Aortic smooth muscle cell (primary cell): Measurements from ENCODE around the genes CDKL3, UBE2B and CATSPER3.

GRCh38 chr5:132828481-132829640 is 1.6 kb downstream of the SHROOM1 start:
- RRBS = no CpG with 5 or more reads among the region's 10 CpGs

DNA sequence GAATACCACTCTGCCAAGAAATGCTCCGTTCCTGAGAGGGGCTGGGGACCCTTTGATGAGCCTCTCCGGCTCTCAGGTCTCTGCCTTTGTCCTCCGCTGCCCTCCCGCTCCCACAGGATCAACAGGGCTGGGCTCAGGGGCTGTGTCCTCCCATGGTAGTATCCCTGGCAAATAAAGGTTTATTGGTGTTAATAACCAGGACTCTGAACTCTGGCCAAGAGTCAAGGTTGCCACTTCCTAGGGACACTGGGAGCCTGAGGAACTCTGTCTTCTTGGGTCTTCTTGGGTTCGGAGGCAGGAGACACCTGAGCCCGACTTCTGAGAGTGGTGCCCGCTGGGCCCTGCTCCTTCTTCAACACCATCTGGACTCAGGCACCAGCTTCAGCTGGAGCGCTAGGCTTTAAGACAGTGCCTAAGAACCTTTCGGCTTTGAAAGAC is 1.0 kb upstream of the SHROOM1 start:
- RRBS = no CpG with 5 or more reads among the region's 9 CpGs

- RRBS = no CpG with 5 or more reads among the region's 6 CpGs
Measured at GRCh38 chr5:132877358-132878482, 4.3 kb downstream of the LEAP2 start.

- RRBS = no CpG with 5 or more reads among the region's 5 CpGs
Measured at GRCh38 chr5:132892954-132893325, 19.5 kb downstream of the LEAP2 start.

- RRBS = no CpG with 5 or more reads among the region's 1 CpG
Measured at GRCh38 chr5:133407129-133407475, 205.2 kb downstream of the FSTL4 start.

DNA sequence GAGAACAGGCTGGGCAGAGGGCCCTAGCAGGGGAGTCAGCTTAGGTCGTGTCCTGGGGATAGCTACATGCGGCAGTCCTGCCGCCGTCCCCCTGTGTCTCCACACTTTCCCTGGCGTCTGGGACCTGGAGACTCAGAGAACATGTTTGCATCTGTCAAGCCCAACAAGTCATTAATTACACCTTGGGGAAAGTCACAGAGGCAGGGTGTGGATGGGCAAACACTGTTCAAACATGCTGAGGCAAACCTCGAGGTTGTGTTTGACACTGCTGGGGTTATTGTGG is 123.6 kb downstream of the C5orf15 start:
- RRBS = no CpG with 5 or more reads among the region's 6 CpGs

DNA sequence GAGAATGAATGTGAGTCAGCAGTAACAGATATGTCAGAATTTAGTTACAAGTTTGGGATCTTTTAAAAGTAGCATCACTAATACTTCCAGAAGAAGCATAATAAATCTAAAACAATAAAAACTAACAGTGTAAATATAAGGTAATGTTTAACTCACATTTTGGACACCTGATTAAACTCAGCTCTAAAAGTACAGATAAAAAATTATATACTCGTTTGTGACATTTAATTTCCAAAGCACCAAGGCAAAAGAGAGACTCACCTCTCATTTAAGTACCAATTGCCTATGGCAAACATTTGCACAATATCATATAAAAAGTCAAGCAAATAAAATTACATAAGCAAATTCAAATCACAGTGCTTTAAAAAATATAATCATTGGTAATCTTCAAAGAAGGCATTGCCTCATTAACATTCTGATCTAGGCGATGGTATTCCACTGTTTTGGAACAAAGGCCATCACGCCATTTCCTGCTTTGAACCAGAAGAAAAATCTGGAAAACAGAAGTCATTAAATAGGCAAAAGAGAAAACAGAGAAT is 11.9 kb downstream of the C5orf15 start:
- RRBS = no CpG with 5 or more reads among the region's 3 CpGs

DNA sequence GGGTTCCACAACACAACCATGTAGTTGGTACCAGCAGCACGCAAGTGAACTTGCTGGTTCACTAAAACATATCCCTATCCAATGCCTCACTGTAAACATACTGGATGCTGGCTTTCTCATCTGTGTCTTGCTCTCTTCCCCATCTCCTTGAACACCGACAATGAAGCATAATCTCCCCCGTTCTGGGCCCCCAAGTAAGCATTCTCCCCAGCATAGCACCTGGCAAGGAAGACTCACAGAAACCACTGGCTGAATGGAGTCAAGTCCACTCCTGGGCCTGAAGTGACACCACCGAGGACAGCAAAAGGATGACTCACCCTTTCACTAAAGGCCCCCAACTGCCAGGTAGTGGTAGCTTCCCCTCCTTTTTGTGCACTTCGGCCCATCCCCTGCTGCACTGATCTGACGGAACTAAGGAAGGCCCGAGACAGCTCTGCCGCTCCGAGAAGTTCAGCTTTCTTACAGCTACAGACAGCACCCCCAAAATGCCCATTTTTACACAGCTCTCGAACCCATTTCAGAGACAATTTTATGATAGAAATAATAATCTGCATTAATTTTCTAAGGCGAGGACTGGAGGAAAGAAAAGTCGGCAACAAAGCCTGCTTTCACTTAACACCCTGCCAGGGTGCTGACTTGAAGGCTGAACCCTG is 9.4 kb downstream of the VDAC1 start:
- RRBS = no CpG with 5 or more reads among the region's 12 CpGs

DNA sequence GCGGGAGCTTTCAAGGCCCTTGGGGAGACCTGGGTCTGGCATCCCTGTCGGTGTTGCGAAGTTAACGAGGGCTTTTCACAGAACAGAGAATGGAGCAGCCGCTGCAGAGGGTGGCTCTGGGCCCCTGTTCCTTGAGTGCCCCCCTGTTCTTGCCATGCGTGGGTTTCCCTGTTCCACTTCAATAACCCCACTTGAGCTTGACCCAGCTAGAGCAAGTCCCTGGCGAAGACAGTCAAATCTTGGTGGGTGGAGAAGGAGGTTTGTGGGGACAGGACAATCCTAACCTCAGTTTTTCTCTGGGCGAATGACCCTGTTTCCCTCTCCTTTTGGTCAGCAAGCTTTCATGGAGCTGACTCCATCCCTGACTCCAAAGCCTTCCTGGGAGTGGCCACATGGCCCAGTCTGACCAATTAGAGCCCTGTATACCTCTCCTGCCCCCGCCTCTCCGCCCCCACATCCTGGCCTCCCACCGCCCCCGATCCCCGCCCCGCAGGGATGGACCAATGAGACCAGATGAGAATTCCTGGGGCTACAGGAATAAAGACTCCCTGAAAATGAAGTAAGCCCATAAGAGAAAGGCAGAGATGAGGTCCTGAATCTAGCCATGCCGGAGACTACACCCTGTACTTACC is 3.0 kb upstream of the VDAC1 start:
- RRBS = no CpG with 5 or more reads among the region's 15 CpGs

DNA sequence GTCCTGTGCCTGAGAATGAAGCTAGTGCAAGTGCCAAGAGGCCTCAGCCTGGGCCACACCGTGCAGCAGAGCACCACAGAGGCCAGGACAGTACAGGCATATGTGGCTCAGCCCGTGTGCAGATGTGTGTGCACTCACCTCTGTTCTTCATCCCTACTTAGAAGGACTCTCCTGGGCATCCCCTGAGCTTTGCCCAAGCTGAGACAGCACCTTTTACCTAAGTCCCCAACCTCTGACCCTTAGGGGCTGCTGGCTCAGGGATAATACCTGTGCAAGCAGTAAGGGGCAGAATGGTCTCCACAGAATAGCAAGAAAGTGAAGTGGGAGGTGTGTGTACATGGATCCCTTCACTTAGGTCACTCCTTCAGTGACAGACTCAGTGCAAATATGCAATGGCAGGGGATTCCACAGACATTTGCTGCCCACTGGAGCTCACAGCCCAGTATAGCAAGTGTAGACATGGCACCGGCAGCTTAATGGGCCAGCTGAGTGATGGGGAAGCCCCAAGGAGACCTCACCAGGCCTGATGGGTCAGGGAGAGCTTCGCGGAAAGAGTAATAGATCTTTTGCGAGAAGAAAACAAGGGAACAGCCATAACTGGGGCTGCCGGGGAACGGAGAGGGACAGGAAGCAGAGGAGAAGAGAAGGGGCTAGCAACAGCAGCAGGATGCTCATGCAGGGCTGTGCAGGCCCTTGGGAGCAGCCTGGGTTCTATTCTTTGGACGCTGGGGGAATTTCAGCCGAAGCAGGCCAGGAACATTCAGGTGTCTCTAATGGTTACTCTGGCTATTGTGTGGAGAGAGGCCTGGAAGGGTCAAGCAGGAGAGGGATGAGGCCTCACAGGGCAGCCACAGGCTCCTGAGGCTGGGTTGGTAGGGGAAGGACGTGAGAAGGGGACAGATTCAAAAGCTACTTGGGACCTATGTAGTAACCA is 26.8 kb downstream of the TCF7 start:
- RRBS = no CpG with 5 or more reads among the region's 11 CpGs

GRCh38 chr5:134141964-134142453 is 27.5 kb downstream of the TCF7 start:
- RRBS = no CpG with 5 or more reads among the region's 5 CpGs

- RRBS = no CpG with 5 or more reads among the region's 7 CpGs
Measured at GRCh38 chr5:134148454-134148928, 28.3 kb downstream of the SKP1 start.

DNA sequence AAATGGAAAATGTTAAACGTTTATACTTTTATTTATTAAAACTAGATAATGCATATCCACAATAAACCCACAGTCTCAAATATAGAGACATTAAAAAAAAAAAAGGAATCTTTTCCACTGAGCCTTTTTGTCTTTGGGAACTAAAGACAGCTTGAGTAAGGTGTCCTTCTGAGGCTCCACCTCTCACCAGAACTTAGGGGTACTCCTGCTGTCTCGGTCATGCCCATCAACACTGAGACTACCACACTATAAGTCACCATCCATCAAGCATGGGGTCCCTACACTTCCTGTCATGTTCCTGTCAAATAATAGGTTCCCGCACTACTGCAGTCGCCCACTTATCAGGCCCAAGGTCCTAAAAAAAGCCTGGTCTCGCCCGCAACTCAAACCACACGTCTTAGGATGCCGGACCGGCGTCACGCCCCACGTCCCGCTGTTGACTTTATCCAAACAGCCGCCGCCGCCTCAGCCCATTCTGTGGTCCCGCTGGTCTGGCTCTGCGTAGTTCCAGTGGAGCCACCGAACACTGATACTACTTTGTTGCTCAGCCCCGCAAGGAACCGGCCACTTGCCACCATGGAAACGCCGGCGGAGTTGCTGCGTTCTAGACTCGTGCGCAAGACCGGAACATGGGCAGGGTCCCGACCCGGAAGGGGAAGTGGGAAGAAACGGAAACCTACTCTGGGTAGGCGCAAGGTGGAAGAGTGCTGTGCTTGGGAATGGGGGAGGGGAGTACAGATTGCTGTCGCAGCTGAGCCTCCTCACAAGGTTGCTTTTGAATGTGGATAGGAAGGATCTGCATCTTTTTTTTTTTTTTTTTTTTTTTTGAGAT is at the start of gene CDKL3:
CDKL3 (minus strand) TSS at position 606 of the 832 bp plus-strand sequence.
- RRBS = no CpG with 5 or more reads among the region's 33 CpGs

- RRBS = under 1% methylated on average over 15 of the region's 81 CpGs
Measured at GRCh38 chr5:134370878-134371929, at the start of gene UBE2B. Gene UBE2B, plus strand, starts transcription at chr5:134371569.

DNA sequence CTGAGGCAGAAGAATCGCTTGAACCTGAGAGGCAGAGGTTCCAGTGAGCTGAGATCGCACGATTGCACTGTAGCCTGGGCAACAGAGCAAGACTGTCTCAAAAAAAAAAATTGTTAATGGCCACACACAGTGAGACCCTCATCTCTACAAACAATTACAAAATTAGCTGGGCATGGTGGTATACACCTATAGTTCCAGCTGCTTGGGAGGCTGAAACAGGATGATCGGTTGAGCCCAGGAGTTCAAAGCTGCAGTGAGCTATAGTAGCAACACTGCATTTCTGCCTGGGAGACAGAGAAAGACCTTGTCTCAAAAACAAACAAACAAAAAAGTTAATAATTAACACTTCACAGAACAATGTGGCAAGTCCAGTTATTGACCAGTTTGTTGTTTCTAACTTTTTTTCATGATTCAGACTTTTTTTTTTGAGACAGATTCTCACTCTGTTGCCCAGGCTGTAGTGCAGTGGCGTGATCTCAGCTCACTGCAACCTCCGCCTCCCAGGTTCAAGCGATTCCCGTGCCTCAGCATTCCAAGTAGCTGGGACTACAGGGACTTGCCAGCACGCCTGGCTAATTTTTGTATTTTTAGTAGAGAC is 4.2 kb upstream of the CDKN2AIPNL start:
- RRBS = no CpG with 5 or more reads among the region's 9 CpGs

- RRBS = 2% methylated on average over 52 of the region's 91 CpGs
Measured at GRCh38 chr5:134526357-134527338, 1.2 kb downstream of the JADE2 start.

GRCh38 chr5:134592375-134592968 is 40.2 kb downstream of the SAR1B start:
- RRBS = no CpG with 5 or more reads among the region's 1 CpG

DNA sequence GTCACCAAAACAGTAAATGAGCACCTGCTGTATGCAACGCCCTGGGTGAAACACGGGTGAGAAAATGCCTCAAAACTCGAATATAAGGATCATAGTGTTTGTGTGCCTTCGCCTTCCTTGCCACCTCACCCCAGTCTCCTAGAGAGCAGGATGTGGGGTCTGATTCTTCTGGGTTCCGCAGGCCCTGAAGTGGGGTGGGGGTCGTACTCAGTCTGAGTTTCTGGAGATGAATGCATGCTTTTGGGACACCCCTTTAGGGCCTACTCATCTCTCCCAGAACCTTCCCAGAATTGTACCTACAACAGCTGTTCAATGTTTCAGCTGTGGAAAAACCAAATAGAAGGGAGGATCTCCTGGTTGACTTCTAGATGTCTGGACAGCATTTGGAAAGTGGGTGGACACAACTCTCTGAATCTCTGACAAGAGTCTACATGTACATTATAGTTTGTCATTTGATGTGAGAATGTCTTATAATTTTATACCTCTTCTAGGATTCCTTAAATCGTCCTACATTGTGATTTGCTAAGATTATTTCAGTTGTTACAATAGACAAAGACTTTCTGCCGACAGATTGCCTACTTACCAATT is 889 bp downstream of the SEC24A start:
- RRBS = no CpG with 5 or more reads among the region's 8 CpGs

DNA sequence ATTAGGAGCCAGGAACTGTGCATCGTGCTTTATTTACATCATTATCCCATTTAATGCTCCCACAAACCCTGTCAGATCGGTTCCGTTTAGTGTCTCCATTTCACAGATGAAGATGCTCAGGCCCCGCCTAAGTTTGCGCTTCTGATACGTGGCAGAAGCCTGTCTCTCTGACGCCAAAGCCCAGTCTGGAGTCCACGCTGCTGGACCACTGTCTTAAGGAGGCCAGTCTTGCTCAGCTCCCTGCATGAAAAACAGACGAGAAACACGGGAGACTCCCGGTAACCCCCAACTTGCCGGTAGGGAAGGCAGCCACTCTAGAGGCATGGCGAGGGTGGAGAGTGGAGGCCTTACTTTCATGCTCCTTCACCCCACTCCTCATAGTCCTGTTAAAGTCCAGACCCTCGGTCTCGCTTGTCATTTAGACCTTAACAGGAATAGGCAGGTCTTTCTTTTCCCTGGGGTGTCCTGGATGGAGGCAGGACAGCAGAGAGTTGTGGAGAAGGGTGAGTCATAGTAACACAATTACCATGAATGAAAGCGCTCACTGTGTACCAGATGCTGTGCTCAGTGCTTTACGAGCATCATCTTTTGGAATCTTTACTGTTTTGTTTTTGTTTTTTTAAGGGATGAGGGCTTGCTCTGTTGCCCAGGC is 848 bp downstream of the TXNDC15 start:
- RRBS = no CpG with 5 or more reads among the region's 17 CpGs

DNA sequence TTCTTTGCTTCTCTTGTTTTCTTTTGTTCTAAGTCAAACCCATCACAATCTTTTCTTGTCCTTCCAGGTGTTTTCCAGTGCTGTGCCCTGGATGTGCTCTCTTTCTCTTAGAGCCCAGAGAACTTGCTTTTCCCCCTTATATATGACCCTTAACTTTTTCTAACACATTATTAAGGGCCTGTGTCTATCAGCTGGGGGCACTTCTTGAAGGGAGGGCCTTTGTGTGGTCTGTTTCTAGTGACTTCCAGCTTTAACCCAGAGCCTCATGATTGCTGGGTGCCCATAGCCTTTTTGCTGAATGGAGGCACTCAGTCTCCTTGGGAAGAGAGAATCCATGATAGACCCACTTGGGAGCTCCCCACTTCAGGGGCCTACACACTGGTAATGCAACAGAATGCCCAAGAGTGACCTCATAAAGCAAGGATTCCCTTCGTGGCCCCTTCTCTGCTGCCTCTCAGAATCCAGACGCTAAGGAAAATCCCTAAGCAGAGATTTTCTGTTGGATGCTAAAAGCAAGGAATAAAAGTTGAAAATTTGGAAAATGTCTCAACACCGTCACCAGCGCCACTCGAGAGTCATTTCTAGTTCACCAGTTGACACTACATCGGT is at the start of gene CATSPER3:
CATSPER3 (plus strand) TSS at position 457 of the 609 bp plus-strand sequence.
- RRBS = no CpG with 5 or more reads among the region's 6 CpGs